ENCODE data around the gene GALNT6.

GRCh38 chr12:50016926-50017504, 8.3 kb downstream of the RACGAP1 start:
- RRBS, result no CpG with 5 or more reads among the region's 5 CpGs

DNA sequence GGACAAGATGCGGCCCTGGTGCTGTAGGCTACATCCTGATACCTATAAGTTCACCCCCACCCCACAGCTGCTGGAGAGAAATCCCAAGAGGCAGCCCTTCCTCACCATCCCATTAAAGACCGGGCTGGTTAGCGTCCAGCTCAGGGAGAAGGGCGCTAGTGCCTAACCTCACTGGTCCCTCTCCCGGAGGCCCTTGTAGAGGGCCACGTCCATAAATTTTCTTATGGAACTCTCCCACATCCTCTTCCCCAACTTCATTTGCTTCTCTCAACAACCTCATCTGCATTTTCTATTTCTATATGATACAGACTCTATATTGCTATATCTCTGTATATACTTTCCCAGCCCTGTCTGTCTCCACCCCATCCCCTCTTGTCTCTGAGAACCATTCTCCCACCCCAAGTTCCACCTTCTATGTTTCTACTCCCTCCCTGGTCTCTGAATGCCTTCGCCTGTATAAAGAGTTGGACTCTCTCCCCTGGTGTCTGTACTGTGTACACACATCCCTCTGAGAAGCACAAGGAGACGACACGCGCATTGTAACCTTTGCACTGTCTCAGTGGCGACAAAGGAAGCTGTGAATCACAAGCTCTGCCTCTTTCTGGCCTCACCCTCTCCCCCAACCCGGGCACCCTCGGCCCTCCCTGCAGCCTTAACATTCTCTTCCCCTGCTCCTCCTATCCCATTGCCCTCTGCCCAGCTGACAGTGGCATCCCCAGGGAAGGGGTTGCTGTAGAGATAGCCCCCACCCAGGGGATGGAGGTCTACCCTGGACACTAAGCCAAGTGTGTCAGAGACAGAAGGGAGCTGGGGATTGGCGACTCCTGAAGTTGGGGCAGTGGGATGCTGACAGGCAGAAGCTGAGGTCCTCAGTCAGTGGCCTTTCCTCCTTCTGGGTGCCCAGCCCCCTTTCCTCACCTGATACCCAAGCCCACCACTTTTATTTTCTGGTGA, 2.6 kb upstream of the SMARCD1 start:
- RRBS, result 89% methylated on average over 4 of the region's 14 CpGs

- RRBS, result no CpG with 5 or more reads among the region's 20 CpGs
Observed at GRCh38 chr12:50112366-50112843, 369 bp downstream of the COX14 start.

GRCh38 chr12:50201858-50202777, 34.9 kb upstream of the CERS5 start:
- RRBS, result no CpG with 5 or more reads among the region's 6 CpGs

DNA sequence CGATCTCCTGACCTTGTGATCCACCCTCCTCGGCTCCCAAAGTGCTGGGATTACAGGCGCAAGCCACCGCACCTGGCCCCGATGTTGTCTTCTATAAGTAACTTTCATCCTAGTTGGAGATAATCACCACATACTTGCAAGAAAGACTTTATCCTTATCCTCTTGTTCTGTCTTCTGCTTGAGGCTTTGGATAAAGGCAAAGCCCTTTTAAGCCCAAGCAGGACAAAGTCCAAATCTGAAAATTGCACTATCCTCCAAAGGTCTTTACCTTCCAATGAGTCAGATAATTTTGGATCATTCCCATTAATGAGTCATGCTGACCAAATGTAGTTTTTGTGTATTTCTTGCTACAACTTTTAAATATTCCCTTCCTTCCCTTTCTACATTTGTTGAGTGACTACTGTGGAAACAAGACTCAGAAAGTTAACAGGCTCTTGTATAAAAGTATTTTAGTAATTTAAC, 20.9 kb upstream of the LIMA1 start:
- RRBS, result no CpG with 5 or more reads among the region's 5 CpGs

DNA sequence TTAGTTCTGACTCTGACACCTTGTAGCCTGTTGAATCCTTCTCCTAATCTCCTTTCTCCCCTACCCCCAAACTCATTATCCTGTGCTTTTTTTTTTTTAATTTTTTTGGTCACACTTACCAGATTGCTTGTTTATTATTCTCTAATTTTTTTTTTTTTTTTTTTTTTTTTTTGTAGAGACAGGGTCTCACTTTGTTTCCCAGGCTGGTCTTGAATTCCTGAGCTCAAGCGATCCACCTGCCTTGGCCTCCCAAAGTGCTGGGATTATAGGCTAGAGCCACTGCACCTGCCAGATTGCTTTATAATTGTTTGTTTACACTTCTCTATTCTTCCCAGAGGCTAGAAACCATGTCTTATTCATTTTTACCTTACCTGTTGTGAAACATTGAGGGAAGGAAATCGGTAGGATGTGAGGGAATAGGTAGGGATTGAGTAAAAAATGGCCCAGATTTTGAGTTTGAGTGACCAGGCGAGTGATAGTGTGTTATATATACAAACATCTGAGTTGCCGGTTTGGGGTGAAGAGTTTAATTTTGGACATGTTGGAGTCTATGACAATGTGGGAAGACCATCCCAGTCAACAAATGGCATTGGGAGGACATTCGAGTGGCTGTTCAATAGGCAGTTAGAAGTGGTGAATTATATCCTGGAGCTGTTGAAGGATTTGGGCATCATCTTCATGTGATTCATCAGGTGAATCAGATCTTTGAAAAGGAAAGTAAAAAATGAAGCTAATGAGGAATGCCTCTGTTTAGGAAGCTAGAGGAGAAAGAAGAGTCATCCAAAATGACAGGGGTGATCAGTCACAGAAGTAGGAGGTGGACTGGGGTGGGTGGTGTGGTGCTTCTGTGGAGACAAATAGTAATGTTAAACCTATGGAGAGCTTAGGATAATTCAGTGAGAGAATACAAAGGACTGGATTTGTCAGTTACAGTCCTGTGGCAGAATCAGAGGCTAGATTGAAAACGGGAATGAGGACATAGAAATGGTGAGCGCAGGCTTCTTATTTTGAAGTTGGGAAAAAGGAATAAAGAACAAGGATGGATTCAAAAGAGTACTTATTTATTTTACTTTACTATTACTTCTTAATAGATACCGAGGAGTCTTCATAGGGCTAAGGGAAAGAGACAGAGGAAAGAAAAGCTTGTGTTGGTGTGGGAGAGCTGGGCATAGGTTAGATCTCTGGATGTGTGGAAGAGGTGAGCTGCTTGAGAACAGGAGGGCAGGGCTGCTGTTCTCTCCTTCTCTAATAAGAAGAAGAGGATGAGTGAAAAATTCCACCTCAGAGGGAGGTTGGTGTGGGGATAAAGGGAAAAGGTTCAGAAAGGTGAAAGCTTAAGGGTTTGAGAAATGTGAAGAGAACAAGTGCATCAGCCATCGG, 32.7 kb downstream of the DIP2B start:
- RRBS, result no CpG with 5 or more reads among the region's 9 CpGs

DNA sequence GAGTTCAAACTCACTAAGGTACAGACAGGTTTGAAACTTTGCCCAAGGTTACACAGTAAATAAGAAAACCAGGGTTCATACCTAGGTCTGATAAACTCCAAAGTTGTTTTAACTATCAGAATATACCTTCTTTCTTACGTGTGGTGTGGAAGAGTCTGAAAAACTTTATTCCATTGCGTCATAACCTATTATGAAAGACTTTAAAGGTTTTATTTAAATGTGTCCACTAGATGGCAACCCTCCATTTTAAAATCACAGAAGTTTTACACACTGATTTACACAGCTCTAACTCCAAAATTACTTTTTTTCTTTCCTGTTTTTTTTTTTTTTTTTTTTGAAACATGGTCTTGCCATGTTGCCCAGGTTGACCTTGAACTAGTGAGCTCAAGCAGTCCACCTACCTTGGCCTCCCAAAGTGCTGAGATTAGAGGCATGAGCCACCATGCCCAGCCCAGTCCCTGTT, 17.4 kb upstream of the TMPRSS12 start:
- RRBS, result no CpG with 5 or more reads among the region's 2 CpGs

DNA sequence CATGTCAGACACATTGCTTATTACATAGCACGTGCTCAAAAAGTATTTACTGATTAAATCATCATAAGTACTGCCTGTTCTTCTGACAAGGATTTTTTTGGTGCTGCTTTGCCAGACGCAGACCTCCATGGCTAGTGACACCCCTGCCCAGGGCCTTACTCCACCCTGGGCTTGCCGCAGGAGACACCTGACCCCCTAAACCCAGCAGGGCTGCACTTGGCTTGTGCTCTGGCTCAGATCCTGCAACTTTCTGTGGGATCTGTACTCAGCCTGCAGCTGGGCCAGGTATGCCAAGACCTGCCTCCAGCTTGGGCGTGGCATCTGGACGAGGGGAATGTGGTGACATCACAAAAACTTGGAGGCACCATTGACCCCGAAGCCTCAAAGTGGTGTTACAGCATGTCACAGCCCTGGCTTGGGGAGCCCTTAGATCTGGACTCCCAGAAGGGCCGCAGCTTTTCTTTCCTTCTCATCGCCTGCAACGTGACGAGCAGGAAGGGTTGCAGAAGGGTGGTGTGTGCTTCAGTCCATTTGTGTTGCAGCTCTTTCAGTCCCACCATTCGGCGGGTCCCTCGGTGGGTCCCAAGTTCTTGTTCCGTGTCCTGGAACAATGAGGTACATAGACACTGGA, 12.3 kb downstream of the METTL7A start:
- RRBS, result no CpG with 5 or more reads among the region's 14 CpGs

GRCh38 chr12:51048482-51049547, 688 bp downstream of the LETMD1 start:
- RRBS, result no CpG with 5 or more reads among the region's 23 CpGs

GRCh38 chr12:51171896-51172598, 888 bp downstream of the TFCP2 start:
- RRBS, result no CpG with 5 or more reads among the region's 18 CpGs

GRCh38 chr12:51387982-51388579, 3.1 kb downstream of the GALNT6 start:
- RRBS, result no CpG with 5 or more reads among the region's 7 CpGs

- RRBS, result 4% methylated on average over 2 of the region's 30 CpGs
Observed at GRCh38 chr12:51390664-51391580, at the start of gene GALNT6. TSS of gene GALNT6 (minus strand) at chr12:51391406.

DNA sequence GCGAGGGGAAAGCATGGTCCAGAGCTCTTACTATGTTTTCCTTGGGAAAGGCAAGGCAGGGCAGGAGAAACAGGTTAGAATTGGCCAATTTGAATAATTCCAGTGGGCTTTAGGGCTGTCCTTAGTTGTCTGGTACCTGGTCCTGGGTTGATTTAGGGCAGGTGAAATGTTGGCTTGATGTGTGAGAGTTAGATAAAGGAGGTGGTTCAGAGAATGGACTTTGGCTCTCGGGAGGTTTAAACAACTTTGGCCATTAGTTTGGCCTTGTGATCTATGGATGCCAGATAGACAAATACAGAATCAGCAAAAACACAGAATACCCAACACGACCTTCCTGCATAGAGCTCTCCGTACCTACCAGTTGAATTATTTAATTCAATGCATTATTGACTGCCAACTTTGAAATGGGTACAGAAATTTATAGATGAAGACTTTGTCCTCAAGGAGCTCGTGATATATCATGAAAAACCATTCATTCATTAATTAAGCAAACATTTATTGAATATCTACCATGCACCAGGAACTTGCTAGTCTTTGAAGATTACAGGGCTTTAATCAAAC, 35.1 kb downstream of the SCN8A start:
- RRBS, result no CpG with 5 or more reads among the region's 5 CpGs

DNA sequence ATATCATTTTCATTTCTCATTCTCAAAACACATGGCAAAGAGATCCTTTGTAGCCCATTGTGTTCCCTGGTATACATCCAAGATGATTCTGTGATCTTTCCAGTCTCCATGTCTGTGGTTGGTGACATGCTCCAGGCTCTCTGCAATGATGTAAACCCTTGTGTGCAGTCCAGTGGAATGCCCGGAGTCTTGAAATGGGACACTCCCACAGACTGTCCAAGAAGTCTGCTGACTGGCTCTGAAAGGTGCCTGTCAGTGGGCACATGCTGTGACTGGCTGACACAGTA, 62.3 kb downstream of the TMDD1 start:
- RRBS, result no CpG with 5 or more reads among the region's 1 CpG

DNA sequence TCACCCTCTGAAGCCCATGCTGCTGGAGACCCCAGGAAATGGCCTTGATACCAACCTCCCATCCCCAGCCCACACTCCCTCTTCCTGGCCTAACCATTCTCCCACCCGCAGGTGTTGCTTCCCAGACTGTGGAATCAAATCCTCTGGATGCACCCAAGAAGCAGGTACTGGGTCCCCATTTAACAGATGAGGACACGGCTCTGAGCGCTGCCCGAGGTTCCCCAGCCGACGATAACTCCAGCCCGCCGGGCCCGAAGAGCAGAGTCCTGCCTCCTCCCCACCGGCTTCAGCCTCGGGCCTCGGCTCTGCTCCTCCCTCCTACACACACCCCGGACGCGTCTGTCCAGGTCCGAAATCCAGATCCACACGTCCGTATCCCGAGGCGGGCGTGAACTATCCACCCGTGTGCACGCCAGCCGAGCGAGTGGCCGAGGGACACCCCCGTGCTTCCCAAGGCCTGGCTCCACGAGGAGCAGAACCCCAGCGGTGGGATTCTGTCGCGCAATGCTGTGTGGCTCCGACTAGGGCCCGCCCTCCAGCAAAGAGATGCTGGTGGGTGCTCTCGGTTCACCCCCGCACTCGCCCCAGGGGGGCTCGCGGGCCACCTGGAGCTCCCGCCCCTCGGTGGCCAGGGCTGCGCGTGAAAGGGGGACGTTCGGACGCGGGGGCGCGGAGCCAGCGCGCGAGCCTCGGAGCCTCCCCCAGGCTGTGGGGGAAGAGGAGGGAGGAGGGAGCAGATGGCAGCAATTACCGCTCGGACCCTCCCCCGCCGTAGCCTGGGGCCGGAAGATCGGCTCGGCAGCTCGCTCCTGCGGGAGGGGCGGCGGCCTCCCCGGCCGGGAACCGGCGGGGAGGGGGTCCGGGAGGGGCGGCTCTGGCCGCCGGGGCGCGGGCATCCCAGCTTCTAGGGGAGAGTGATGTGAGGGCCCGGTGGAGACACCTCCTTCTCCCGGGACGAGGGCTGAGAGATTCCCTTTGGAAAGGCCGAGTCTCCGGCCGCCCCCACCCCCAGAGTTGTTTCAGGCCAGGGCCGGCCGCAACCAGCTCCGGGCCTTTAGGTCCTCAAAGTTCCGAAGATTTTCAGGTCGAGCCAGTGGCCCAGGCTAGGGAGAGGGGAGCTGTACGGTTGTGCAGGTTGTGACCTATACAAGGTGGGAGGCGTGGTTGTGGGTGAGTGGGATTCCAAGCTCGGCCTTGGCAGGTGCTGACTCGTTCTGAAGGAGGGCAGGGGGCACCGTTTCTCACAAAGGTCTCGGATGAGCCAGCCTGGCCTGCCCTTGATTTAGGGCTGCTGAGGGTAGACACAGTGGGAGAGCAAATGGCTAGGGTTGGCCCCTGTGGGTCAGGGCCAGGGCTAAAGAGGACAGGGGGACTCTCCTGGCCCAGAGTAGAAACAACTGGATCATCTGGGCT, 18.8 kb upstream of the ANKRD33 start:
- RRBS, result 4% methylated on average over 20 of the region's 90 CpGs

DNA sequence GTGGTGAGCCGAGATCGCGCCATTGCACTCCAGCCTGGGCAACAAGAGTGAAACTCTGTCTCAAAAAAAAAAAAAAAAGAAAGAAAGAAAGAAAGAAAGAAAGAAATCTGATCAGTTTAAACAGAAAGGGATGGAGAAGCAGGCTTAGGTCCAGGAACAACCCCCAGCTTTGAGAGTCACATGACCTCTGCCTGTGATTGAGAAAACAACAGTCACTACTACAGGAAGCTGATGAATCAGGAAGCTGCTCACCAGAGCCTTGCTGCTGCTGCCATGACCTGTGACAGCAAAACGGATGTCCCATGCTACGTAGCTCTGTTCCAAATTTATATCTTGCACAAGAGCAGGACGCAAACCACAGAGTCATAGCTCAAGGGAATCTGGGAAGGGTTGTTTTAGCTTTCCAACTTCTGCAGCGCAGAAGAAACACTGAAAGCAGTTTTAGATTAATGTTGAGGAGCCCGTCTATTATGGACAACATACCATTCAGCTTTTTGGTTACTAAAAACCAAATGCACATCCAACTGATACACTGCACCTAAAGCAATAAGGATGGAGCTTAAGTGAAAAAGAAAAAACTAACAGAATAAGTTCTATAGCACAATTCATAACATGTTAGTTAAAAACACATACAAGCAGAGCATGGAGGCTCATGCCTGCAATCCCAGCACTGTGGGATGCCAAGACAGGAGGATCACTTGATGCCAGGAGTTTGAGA, 1.9 kb upstream of the ANKRD33 start:
- RRBS, result no CpG with 5 or more reads among the region's 8 CpGs

- RRBS, result no CpG with 5 or more reads among the region's 5 CpGs
Observed at GRCh38 chr12:51924603-51925275, 17.4 kb downstream of the ACVRL1 start.

- RRBS, result no CpG with 5 or more reads among the region's 1 CpG
Observed at GRCh38 chr12:51954449-51954704, 2.9 kb downstream of the ACVR1B start.

- RRBS, result no CpG with 5 or more reads among the region's 4 CpGs
Observed at GRCh38 chr12:52044883-52045285, 6.4 kb upstream of the NR4A1 start.

DNA sequence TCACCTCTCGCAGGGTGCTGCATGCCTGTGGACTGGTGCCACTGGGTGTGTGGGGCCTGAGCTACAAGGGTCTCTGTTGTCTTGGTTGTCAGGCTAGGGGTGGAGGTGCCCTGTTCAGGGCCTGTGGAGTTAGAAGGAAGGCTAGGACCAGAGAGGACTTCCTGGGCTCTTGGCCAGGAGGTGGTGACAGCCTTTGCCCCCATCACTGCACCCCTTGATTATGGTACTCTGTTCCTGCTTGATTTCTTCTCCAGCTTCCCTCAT, 1.5 kb downstream of the NR4A1 start:
- RRBS, result no CpG with 5 or more reads among the region's 1 CpG